Cardiac ventricle fibroblast (primary cell): ENCODE data around the genes BDH1 and RUBCN.

DNA sequence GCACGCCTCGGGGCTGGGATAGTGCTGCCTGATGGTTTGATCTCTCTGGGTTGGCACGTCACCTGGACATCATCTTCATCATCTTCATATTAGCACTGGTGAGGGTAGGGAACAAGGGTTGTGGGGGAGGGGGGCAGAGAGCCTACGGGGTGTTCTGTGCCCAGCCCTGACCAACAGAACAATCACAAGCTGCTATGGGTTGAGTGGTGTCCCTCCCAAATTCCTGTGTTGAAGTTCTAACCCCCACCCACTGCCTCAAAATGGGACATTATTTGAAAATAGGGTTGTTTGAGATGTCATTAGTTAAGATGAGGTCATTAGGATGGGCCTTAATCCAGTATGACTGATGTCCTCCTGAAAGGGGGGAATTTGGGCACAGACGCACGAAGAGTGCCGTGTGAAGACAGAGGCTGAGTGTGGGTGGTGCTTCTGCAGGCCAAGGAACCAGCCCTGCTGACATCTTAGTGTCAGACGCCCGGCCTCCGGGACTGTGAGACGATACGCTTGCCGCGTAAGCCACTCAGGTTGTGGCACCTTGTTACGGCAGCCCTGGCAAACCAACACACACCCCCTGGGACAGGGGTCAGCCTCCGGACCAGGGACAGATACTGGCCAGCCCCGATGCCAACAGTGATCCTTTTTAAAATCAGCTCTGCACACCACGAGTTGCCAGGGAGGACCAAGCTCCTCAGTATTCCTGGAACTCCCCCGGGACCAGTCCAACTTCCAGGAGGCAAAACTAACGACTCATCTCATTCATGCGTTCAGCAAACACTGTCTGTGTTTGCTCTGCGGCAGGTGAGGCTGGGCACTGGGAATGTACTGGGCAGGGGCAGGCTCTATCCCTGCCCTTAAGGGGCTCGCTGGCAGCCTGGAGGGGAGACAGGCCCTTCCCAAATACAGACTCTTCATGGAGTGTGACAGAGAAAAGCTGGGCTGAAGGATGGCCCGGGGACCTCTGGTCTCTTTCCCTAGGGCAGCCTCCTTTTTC lies 21.1 kb upstream of the PIGZ start:
- RAMPAGE, long total RNA, result no peak

- RAMPAGE, long total RNA, result no peak
Observed at GRCh38 chr3:197028362-197029267, 1.0 kb downstream of the MELTF start.

DNA sequence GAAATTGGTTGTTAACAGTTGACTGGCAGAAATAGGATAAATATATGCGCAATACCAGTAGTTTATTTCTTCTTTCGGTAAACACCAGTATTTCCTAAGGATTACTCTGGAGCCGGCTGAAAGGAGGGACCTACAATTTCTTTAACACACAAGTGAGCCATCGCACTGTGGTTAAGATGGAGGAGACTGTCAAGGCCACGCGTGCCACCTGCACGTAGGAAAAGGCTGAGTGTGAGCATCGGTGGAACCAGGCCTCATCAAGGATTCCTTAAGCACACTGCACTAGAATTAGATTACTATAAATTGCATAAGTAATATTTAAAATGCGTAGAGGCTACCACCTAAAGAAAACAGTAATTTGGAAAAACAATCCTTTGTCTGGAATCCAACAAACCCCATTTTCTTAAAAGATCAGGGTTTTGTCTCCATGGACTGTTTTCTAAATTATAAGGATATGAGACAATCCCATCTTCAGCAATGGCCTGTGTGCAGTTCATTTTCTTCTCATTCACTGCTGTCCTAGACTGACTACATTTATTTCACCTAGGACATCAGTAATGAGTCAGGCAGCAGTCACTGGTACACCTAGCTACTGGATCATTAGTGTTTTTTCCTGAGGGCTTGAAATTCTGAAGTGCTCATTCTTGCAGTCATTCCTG lies 8.7 kb upstream of the MELTF start:
- RAMPAGE, long total RNA, result no peak

DNA sequence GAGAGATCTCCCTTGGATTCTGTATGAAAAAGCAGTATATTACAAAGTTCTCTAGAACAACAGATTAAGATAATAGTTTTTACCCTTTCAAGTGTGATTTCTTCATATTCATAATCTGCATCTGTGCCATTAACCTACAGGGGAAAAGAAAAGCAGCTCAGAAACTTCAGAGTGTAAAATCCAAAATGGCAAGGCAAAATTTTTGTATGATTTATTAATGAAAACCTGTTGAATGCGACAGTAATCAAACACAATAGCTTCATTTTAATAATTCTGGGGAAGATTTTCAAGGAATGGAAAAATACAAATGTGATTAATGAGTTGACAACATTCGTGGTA lies 113.0 kb upstream of the MELTF start:
- RAMPAGE, long total RNA, result no peak

- RAMPAGE, long total RNA, result no peak
Observed at GRCh38 chr3:197216191-197216611, 82.2 kb downstream of the DLG1 start.

GRCh38 chr3:197298909-197299498 lies 592 bp upstream of the DLG1 start:
- RAMPAGE, long total RNA, result no peak

DNA sequence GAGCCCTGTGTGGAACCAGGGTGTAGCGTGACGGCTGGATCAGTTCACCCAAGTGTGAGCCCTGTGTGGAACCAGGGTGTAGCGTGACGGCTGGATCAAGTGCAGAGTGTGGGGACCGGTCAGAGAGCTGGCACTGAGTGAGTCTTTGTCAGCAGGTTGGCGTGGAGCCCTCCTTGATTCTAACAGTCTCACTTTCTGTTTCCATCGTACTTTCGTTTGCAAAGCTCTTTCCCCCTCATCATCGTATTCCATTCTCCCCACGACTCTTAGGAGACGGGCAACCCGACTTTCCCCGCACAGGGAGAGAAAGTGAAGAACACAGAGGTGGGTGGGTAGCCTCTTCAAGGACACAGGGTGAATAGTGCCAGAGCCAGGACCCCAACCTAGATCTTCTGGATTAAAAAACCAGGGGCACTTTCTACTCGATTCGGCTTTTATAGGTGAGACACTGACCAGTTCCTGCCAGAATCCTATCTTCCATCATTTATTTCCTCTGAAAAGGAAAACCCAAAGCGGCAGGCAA lies 58.0 kb upstream of the DLG1 start:
- RAMPAGE, long total RNA, result no peak

DNA sequence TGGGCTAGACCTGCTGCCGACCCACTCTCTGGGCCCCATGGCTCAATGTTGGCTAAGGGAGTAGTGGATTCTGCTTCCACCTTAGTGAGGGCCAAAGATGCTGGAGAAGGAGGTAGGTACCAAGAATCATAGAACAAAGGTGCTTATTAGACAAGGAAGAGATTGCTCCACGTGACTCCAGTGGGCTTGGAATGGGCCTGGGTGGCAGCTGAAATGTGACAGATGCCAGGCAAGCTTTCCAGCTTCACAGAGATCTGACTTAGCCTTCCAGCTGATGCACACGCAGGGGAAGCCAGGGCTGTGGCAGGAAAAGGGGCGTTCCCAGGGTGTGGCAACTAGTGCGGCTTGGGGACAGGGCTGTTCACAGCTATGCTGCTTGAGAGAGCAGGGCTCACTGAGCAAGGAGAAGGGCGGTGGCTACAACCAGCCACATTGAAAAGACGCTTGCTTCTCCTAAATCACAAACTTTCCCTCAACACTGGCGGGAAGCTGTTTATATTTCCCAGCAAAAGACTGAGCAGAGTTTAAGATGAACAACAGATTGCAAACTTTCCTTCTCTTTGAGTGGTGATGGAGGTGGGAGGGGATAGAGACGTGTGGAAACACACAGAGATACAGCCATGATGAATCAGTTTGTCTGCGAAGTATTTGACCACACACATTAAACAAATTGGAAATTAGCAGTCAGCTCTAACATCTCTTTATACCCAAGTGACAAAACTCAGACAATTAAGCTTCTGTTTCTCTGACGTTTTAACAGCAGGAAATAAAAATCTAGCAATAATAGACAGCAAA lies 127.6 kb downstream of the BDH1 start:
- RAMPAGE, long total RNA, result no peak

DNA sequence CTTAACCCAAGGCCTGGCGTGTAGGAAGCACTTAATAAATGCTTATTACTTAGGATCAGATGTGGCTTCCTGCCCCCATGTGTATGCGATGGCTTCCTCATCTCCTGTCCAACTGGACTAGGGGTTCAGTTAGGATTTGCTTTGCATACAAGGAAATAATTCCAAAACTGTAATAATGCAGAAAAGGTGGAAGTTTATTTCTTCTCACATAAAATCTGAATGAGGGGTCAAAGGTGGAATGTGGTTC lies 54.6 kb downstream of the BDH1 start:
- RAMPAGE, long total RNA, result no peak

DNA sequence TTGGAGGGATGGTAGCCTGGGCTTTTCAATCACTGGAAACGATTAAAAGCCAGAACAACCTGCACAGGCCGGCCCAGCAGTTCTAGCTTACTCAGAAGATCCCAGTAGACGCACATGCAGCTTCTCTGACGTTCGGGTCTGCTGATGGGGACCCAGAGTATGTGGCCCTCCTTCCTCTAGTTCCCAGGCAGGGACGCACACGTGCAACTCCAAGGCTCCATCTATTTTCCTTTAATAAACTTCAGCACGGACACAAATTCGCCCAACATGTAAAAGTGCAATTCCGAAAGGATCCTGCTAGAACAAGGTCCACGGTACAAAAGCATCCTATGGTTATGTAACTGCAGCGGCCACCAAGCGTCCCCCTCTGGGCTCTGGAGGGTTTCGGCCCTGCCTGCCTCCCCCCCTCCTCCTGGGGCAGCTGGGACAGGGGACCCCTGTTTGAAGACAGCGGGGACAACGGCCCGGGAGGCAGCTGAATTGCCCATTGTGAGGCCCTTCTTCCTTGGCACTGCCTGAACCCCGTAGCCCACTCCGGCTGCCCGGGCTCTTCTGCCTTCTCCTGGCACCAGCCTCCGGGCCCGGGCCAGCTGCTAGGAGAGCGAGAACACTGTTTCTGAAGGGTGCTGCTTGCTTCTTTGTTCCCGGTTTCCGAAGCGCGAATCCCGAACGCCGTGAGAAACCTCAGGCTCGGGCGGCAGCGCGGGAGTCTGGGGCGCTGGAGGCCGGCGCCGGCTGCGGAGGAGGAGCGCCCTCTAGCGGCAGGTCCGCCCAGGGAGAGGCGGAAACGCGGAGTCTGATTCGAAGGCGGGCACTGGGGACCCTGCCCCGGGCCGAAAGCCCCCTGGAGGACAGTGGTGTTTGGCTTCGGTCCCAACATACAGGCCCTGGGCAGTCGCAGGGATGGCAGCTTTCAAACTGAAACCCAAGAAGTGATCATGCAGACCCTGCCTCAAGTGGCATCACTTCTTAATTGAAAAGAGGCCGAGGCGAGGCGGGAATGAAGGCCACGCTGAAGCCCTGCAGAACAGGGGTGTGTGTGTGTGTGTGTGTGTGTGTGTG lies 45.9 kb downstream of the BDH1 start:
- RAMPAGE, long total RNA, result no peak

DNA sequence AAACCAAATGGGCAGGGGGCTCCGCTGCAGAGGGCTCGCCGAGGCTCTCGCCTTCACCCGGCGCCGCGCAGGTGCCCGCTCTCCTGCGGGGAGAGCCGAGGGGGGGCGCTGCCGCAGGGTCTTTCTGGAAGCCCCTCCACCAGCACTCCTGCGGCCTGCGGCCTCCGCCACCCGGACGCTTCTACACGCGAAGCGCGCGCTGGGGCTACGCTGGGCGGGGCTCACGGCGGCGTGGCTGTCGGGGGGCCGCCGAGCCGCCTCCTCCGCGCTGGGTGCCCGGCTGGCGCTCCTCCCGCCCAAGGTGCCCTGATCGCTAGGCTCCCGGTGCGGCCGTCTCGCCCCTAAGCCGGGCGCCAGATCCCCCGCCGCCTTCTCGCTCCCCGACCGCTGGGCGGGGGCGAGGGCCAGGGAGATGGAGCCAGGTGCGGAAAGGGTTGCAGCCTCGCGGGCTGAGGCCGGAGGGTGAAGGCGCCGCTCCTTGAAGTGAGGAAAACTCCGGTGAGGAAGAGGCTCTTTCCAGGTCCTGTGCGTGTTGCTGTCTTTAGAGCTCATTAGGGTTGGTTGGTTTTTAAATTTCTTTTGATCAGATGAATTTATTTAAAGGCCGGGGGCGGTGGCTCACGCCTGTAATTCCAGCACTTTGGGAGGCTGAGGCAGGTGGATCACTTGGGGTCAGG lies at the start of gene BDH1:
Gene BDH1, minus strand, starts transcription at position 185 of the 677 bp plus-strand sequence.
- RAMPAGE, long total RNA, result no peak

DNA sequence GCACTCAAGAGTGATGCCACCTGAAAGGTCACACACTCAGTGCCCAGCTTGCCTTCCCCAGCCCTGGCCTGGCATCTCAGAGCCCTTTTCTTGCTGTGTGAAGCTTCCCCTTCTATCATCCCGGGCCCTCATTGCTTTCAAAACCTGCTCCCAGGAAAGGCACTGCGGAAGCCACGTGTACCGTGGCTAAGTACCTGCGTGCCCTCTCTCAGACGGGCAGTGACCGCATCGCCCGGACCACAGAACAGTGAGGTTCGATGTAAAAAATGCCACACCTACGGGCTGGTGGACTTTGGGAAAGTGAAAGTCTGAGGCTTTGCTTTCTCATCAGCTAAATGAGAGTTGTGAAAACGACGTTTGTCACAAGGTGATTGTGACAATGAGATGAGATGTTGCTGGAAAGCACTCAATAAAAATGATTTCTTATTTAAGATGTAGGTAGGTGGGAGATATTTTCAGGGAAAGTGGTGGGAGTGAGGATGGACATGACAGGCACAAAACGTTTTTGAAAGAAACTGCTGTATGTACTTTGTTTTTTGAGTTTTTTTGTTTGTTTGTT lies 48.4 kb upstream of the BDH1 start:
- RAMPAGE, long total RNA, result no peak

- RAMPAGE, long total RNA, result no peak
Observed at GRCh38 chr3:197735789-197736615, 702 bp downstream of the RUBCN start.

- RAMPAGE, long total RNA, result no peak
Observed at GRCh38 chr3:197736616-197737449, at the start of gene RUBCN. RUBCN (minus strand) TSS chr3:197736904.

DNA sequence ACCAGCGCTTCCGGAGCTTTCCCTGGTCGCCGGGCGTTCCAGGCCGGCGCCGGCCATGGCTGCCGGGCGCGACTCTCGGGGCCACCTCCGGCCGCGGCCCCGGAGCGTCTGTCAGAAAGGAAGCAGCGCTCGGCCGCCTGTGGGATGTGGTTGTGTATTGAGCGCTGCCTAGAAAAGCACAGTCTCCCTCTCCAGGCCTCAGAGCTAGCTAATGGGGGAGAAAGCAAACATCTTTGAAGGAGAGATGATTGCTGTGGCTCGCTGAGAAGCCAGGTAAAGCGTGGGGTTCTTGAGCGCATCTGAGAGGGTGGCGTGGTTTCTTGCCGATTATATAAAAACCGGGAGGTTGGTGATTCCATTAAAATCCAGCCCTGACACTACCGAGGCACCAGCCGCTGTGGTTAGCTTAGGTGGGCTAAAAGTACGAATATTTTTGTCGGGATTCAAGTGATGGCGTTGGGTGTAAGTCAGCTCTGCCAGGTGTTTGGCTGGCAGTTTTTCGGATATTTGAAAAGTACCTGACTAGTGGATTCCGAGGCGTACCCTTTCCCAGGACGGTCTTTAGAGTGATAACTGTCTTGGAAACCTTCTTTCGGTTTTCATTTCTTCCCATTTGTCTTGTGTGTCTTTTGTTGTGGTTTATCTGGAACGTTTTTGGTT lies 997 bp downstream of the FYTTD1 start:
- RAMPAGE, long total RNA, result no peak

DNA sequence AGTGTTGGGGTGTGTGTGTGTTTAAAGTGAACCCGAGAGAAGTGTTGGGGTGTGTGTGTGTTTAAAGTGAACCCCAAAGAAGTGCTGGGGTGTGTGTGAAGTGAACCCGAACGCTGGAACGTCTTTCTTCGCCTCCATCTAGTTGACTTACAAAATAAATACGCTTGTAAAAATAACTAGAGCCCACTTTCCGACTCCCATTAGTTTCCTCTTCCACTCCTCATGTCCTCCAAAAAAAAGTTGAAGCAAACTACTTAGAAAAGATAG lies 918 bp downstream of the LRCH3 start:
- RAMPAGE, long total RNA, result no peak

- RAMPAGE, long total RNA, result no peak
Observed at GRCh38 chr3:197830717-197831133, 39.7 kb downstream of the LRCH3 start.

- RAMPAGE, long total RNA, result no peak
Observed at GRCh38 chr3:197844288-197844739, 53.3 kb downstream of the LRCH3 start.

GRCh38 chr3:197854784-197855508 lies 63.9 kb downstream of the LRCH3 start:
- RAMPAGE, long total RNA, result no peak

DNA sequence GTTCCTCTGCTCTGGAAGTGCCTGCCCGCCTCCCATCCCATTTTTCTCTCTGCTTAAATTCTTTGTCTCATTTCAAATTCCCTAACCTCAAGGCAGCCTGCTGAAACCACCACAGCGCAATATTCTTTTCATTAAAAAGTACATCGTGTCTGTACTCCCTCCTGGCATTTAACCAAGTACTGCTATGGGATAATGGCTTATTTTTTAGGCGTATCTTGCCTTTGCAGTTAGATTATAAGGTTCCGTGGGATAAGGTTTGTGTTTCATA lies 906 bp downstream of the LMLN start:
- RAMPAGE, long total RNA, result no peak